Calu3 (cell line): ENCODE results near the genes SCGB2A1, SCGB1D2, SCGB1D4 and TAF6L.

GRCh38 chr11:61964617-61965701 is 2.5 kb downstream of the FTH1 start:
- PRO-cap = no peak

DNA sequence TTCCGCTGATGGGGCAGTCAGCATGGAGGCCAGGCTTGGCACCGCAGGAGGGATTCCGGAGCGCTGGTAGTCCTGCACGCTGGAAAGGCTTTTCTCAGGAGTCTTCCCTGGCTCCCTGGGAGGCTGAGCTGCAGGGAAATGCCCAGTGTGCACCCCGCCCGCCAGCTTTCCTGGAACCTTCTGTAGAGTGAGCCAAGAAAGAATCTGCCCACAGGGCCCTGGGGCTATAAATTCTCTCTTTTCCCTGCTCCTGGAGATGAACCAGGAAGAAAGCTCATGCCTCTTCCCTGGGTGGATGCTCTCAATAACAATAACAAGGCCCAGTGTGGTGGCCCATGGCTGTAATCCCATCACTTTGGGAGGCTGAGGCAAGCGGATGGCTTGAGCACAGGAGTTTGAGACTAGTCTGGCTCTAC is 46.2 kb upstream of the FTH1 start:
- PRO-cap = no peak

DNA sequence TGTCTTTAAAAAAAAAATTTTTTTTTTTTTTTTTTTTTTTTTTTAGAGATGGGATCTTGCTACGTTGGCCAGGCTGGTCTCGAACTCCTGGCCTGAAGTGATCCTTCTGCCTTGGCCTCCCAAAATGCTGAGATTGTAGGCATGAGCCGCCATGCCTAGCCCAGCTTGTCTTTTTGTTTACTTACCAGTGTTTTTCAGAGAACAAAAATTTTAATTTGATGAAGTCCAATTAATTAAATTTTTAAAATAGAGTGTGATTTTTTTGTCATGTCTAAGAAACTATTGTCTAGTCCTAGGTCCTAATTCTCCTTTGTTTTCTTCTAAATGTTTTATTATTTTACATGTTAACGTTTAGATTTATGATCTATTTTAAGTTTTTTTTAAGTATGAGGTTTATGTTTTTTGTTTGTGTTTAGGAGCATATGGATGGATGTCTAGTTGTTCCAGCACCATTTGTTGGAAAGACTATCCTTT is 29.9 kb downstream of the INCENP start:
- PRO-cap = no peak

GRCh38 chr11:62208350-62208973 is at the start of gene SCGB2A1:
SCGB2A1 (plus strand) TSS chr11:62208673.
- PRO-cap = no peak

- PRO-cap = no peak
These were observed at the start of gene SCGB1D2 for GRCh38 chr11:62241846-62242498. SCGB1D2 (plus strand) TSS chr11:62242239.

DNA sequence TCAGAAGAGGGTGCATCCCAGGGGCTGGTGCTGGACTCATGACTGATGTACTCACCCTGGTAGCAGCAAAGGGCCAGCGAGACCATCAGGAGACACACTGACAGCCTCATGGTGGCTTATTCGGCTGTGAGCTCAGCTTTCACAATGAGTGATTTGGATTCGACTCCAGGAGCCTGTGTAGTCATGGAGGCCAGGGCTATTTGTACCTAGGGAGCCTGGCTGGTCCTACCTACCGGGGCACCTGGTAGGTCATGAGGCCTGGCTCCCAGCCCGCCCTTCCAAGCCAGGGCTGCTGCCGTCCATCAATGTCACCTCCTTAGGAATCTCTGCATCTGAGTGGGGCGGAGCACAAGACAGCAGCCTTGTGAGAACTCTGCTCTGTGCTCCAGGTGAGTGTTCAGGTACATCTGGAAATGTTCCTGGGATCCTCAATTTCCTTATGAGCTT is at the start of gene SCGB1D4:
SCGB1D4 (minus strand) TSS at position 175 of the 447 bp plus-strand sequence.
- PRO-cap = no peak

DNA sequence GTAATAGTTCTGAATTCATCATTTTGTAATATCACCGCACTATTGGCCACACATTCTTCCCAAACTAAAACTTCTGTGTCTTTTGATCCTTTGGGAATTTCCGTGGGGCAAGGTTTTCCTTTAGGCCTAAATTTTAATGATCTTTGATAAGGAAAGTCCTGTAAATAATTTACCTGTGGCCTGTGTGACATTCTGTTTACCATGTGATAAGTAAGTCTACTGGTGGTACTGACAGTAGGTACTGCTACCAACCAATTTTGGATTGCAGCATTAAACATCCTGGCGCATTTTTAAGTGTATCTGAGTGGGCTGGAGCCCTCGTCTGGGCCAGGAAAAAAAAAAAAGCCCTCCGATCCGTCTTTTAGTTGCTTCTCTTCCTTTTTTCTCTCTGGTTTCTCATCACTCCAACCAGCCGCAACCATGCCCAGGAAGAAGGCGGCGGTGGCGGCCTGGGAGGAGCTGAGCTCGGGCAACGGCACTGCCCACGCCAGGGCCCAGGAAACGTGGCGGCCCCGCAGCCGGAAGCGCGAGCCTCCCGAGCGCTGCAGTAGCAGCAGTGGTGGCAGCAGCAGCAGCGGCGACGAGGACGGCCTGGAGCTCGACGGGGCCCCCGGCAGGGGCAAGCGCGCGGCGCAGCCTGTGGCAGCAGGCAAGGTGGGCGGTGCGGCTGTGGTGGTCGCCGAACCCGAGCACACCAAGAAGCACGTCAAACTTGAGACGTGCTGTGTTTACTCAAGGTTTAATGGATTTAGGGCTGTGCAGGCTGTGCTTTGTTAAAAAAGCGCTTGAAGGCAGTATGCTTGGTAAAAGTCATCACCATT is 33.7 kb downstream of the ASRGL1 start:
- PRO-cap = no peak

- PRO-cap = no peak
These were observed 14.3 kb downstream of the SCGB1A1 start for GRCh38 chr11:62433130-62433622.

DNA sequence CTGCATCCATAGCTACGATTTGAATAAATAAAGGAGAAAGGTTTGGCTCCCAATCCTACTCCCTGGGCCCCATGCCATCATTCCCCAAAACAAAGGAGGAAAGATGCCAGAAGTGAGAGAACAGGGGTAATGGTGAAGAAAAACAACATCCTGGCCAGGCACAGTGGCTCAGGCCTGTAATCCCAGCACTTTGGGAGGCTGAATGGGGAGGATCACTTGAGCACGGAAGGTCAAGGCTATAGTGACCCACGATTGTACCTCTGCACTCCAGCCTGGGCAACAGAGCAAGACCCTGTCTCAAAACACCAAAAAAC is 26.5 kb downstream of the SCGB1A1 start:
- PRO-cap = no peak

- PRO-cap = no peak
These were observed 62.2 kb downstream of the AHNAK start for GRCh38 chr11:62484430-62484830.

DNA sequence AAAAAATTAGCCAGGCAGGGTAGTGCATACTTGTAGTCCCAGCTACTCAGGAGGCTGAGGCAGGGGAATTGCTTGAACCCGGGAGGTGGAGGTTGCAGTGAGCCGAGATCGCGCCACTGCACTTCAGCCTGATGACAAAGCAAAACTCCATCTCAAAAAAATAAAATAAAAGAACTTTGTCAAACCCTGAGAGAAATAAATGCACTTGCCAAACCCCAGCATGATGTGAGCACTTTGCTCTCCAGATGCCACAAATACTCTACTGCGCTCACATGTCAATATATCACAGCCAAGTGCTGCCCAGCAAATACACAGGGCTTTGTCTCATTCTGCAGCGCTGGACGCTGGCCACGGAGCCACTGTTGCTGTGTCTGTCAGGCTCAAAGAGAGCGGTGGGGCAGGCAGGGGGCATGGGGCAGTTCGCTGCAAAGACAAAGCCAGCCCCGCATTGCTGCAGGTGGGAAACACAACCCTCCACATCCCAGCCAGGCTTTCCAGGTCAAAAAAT is 45.1 kb downstream of the AHNAK start:
- PRO-cap = no peak

GRCh38 chr11:62518593-62518841 is 28.1 kb downstream of the AHNAK start:
- PRO-cap = no peak

GRCh38 chr11:62542748-62543766 is 3.5 kb downstream of the AHNAK start:
- PRO-cap = no peak

DNA sequence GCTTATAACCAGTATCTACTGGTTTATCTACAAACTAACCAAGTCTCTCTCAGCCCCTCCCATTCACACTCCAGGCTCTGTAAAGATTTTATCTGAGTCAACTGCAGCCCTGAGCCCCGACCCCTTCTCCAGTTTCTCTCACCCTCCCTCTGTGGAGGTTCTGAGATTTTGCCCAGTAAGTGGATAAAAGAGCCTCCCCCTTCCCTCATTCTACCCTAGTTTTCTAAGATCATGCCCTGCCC is 9.2 kb upstream of the AHNAK start:
- PRO-cap = no peak

- PRO-cap = bidirectional peak, plus-strand start at chr11:62591837, minus-strand start at chr11:62591523; bidirectional peak, plus-strand start at chr11:62592121, minus-strand start at chr11:62592130
These were observed 711 bp upstream of the TUT1 start for GRCh38 chr11:62591731-62592736.

- PRO-cap = no peak
These were observed 2.1 kb upstream of the MTA2 start for GRCh38 chr11:62603702-62604309.

- PRO-cap = no peak
These were observed 801 bp downstream of the HNRNPUL2 start for GRCh38 chr11:62726312-62726999.

DNA sequence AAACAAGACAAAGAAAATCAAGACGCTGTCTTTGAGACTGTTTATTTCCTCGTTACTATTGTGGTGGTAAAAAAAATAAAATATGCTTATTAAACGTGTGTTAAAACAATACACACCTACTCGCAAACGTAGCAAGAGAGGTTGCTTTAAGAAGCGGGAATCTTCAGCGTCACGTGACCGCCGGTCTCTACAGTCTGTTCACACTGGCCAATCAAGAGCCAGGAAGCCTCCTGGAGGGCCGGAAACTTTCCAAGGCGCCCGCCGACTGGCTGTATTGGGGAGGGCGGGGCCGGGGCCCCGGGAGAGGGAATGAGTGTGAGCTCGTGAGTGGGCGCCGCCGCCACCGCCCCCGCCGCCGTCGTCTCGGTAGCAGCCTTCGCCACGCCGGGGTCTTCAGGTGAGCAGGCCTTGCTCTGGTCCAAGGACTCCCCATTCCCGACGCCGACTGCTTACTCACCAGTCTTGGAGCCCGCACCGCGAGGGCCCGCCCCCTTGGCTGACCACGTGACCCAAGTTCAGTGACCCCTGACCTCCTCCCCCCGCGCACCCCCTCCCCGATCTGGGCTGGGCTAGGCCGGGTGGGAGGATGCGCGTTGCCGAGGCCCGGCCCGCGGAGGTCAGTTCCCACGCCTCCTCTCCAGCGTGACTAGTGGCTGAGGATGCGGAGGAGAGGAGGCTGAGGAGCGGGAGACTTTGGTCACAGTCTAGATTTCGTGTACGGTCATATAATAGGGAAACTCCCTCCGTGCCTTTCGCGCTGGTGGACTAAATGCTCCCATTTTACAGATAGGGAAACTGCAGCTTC is at the start of gene TAF6L:
TAF6L (plus strand) TSS at position 303 of the 805 bp plus-strand sequence.
- PRO-cap = bidirectional peak, plus-strand start at position 303 of the sequence, minus-strand start at position 175 of the sequence; bidirectional peak, plus-strand start at position 593 of the sequence, minus-strand start at position 447 of the sequence

GRCh38 chr11:62790385-62791069 is 1.3 kb downstream of the TMEM223 start:
- PRO-cap = no peak

DNA sequence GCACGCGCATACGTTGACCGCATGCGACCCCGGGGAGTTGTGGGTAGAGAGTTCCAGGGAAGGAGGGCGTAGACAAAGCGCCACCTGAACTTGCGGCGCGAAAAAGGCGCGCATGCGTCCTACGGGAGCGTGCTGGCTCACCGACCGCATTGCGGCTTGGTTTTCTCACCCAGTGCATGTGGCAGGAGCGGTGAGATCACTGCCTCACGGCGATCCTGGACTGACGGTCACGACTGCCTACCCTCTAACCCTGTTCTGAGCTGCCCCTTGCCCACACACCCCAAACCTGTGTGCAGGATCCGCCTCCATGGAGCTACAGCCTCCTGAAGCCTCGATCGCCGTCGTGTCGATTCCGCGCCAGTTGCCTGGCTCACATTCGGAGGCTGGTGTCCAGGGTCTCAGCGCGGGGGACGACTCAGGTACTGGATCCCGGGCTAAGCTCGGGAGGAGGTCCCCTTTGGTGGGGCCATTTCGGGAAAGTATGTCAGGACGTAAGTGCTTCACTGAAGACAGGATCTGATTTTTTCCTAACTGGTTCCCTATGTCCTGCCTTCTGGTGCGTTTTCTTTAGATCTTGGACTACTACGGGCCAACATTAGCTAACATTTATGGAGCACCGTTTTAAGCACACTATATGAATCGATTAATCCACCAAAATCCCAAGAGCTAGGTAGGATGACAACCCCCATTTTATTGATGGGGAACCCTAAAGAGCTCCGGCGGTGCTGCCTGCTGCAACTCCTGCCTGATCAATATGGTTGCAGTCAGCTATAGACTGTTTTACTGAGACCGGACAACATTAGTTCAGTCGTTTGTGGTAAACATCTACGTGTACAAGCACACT is 16.8 kb upstream of the WDR74 start:
- PRO-cap = bidirectional peak, plus-strand start at position 199 of the sequence, minus-strand start outside the sequence; unidirectional peak, plus-strand start at position 283 of the sequence; unidirectional peak, minus-strand start at position 756 of the sequence